Measurements from ENCODE around the genes RASEF, RMI1 and SLC28A3.

DNA sequence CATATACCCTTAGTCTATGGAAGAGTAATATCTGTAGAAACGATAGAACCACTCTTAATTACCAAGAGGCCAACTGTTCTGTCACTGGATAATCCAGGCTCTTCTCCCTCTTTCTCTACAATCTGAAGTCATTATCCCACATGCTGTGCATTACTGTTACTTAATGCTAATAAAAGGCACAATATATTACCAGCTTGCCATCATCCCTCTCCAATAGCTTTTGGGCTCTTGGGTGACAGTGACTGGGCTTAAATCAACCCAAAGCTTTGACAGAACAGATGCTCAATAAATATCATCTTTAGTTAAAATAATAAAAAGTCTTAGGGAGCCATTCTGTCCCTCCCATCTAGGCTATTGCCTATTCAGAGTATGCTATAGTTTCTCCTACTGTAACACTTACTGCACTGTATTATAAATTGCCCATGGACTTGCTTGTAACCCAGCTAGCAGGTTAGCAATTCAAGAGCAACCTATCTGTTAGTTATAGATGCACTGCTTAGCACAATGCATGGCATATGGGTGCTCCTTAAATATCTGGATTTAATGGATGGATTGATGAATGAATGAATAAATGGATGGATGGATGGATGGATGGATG is 133.5 kb downstream of the GNAQ start:
- PRO-cap, 3 experiments = no peak in any of the 3 experiments
- RRBS = no CpG with 5 or more reads among the region's 1 CpG

- PRO-cap, 3 experiments = no peak in any of the 3 experiments
- RRBS = no CpG with 5 or more reads among the region's 2 CpGs
Observed at GRCh38 chr9:78638446-78638826, 341.5 kb downstream of the PSAT1 start.

DNA sequence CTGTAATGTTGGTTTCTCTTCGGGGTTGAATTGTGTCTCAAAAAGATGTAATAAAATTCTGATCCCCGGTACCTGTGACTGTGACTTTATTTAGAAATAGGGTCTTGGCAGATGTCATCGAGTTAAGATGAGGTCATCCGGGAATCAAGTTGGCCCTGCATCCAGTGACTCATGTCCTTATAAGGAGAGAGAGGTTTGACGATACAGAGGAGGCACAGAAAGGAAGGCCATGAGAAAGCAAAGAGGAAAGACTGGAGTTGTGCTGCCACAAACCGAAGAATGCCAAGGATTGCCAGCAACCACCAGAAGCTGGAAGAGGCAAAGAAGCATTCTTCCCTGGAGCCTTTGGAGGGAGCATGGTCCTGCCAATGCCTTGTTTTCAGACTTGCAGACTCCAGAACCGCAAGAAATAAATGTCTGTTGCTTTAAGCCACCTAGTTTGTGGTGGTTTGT is 114.6 kb downstream of the TLE4 start:
- PRO-cap, 3 experiments = peak in 1 of 3 experiments; most common plus-strand start position 215 of the sequence (in 1)
- RRBS = no CpG with 5 or more reads among the region's 7 CpGs

DNA sequence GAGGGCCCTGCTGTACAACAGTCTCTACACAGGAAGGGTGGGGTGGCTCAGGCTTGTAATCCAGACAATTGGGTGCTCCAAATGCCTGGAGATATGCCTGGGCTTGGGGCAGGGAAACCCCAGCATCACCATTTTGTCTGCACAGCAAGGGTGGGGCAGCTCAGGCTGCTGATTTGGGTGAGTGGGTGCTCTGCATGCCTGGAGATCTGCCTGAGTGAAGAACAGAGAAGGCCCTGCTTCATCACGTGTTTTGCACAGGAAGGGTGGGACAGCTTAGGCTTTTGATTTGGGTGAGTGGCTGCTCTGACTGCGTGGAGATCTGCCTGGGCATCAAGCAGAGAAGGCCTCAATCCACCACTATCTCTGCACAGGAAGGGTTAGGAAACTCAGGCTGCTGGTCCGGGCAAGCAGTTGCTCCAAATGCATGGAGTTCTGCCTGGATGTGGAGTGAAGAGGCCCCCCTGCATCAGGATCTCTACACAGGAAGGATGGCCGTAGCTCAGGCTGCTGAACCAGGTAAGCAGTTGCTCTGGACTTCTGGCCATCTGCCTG is 660.1 kb downstream of the TLE4 start:
- PRO-cap, 3 experiments = no peak in any of the 3 experiments
- RRBS = no CpG with 5 or more reads among the region's 4 CpGs

DNA sequence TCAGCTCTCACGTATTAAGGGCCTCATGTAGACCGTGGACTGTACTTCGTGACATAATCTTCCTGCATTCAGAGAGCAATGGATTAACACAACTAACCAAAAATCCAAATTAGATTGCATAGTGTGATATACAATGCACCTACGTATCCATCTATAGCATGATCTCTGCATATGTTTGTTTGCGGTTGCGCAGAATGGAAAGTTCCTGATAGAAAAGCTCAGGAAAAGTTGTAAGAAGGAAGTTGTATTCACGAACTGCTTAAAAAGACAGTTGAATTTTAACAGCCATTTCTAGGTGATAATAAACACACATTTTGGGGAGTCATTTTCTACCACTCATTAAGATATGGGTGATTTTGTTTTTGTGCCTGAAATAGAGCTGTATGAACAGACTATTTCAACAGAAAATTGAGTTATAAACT is 869.0 kb downstream of the TLE4 start:
- PRO-cap, 3 experiments = no peak in any of the 3 experiments
- RRBS = no CpG with 5 or more reads among the region's 7 CpGs

GRCh38 chr9:81306149-81306405 is 383.3 kb downstream of the TLE1 start:
- PRO-cap, 3 experiments = no peak in any of the 3 experiments
- RRBS = no CpG with 5 or more reads among the region's 1 CpG

GRCh38 chr9:81535485-81535887 is 153.9 kb downstream of the TLE1 start:
- PRO-cap, 3 experiments = no peak in any of the 3 experiments
- RRBS = no CpG with 5 or more reads among the region's 5 CpGs

DNA sequence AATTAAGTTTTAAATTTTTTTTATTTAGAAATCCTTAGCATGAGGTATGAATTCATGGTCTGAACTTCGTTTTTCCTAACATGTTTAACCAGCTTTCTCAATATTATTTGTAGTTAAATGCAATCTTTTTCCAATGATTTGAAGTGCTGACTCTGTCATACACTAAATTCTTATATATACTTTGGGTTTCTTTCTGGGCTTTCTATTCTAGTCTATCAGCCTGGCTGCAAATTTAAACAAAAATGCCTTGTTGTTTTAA is 108.1 kb upstream of the TLE1 start:
- PRO-cap, 3 experiments = no peak in any of the 3 experiments
- RRBS = no CpG with 5 or more reads among the region's 1 CpG

- PRO-cap, 3 experiments = no peak in any of the 3 experiments
- RRBS = no CpG with 5 or more reads among the region's 5 CpGs
Observed at GRCh38 chr9:82558769-82559402, 504.1 kb downstream of the RASEF start.

DNA sequence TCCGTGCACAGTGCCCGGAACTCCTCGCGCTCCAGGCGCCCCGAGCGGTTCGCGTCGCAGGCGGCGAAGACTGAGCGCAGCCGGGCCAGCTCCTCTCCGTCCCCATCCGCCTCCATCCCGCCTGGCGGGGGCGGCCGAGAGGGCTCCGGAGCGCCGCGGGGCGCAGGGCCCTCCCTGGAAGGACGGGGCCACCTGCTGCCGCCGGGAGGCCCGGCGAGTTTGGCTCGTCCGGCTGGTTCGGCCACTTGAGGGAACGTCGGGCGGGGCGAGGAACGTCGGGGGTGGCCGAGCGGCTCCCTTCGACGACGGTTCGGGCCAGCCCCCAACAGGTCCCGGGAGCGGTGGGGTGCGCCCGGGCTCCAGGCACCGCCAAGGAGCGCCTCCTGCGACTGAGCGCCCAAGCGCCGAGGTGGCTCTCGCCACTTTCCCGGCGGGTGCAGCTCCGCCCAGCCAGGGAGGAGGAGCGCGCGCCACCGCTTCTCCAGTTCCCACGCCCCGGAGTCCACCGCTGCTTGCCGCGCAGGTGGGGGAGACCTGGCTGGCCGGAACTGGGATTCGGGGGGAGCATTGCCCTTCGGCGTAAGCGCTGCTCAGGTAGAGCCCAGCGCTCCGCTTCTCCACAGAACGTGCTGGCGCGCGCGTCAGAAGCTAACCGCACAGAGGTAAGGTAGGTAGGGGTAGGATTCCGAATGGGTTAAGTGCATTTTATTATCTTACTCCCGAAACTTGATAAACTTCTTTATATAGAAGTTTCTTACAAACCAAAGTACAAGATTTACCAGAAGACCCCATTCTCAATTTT is at the start of gene RASEF:
Gene RASEF, minus strand, starts transcription at position 391 of the 802 bp plus-strand sequence.
- PRO-cap, 3 experiments = peak in 3 of 3 experiments; most common plus-strand start position 244 of the sequence (in 1); most common minus-strand start position 221 of the sequence (in 3)
- RRBS = 2% methylated on average over 58 of the region's 83 CpGs

- PRO-cap, 3 experiments = no peak in any of the 3 experiments
- RRBS = no CpG with 5 or more reads among the region's 8 CpGs
Observed at GRCh38 chr9:83473110-83474044, 64.8 kb downstream of the FRMD3 start.

GRCh38 chr9:83702030-83702390 is 5.7 kb downstream of the UBQLN1 start:
- PRO-cap, 3 experiments = no peak in any of the 3 experiments
- RRBS = no CpG with 5 or more reads among the region's 7 CpGs

GRCh38 chr9:83935101-83935614 is 13.9 kb upstream of the KIF27 start:
- PRO-cap, 3 experiments = no peak in any of the 3 experiments
- RRBS = no CpG with 5 or more reads among the region's 4 CpGs

DNA sequence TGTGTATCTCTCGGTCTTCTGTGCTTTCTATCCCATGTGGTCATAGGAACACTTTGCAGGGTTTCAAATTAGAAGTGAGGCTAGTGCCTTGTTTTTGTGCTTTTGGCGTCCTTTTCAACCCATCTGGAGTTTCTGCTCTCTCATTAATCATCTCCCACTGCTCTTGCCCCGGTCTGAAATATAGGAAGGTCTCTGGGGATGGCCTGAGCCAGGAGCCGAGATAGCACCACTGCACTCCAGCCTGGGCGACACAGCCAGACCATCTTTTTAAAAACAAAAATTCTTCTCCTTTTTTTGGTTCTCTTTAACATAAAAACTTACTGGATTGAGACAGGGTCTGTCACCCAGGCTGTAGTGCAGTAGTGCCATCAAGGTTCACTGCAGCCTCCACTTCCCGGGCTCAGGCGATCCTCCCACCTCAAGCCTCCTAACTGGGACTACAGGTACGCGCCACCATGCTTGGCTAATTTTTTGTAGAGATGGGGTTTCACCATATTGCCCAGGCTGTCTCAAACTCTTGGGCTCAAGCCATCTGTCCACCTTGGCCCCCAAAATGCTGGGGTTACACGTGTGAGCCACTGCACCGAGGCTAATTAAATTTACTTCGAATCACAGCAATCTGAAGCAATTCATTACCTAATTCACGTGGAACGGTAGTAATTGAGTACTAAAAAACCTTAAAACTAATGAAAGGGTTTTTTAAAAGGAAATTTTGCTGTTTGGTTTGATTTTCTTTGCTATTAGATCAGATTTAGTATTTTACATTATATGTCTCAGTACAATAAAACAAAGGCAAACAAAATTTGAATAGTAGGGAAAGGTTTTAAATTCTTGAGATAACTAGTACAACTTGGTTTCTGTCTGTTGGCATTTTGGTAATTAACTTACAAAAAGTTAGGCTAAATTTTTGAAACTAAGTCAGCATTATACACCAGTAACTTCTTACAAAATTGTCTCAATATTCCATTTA is 9.7 kb upstream of the C9orf64 start:
- PRO-cap, 3 experiments = no peak in any of the 3 experiments
- RRBS = no CpG with 5 or more reads among the region's 14 CpGs

DNA sequence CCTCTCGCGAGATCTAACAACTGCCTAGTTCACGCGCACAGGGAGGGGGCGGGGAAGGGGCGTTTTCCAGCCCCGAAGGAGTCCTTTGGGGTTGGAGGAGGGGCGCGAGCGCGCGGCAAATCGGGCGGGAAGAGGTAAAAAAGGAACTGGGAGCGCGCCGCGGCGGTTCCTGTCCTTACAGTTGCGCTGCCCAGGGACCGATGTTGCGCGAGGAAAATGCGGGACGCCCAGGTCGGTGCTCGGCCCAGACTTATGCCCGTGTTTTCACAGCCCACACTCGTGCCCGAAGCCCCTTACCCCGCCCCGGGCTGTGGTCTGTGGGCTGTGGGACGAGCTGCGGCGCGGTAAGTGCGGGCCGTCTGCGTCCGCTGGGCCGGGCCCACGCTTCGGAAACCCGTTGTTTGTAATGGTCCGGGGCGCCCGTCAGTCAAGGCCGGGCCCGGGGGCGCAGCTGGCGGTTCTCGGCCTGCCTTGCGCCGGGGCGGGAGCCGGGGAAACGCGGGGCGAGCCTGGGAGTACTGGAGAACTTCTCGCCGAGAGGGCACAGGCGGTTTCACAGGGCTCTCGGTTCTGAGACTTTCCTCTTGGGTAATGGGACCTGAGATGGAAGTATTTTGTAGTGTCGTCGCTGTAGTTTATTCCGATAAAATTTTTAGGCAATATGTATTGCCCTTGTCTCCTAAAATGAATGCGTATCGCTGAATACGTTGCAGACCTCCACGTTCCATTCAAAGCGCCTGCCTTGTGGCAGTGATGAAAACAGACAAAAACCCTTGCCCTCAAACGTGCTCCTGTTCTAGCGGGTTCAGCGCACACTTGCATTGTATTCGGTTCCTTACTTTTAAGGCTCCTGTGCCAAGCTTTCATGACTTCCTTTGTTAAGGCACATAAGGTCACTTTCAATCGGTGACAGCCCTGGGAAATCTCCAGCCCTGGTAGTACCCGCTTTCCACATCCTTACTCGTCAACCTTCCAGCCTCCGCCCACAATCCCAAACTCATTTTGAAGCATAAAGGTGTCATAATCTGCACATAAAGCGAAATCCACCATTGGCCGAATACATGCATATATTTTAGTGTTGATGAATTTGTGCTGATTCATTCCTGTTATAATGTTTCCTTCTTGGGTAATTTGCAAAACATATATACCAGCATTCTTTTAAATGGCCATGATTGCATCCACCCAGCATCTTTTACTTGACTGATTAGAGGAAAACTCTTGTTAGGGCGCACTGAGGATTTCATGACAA is at the start of gene RMI1:
Gene RMI1, plus strand, starts transcription at position 145 of the 1,249 bp plus-strand sequence.
- PRO-cap, 3 experiments = peak in 3 of 3 experiments; most common plus-strand start position 69 of the sequence (in 2)
- RRBS = 2% methylated on average over 20 of the region's 82 CpGs

- PRO-cap, 3 experiments = peak in 1 of 3 experiments; most common minus-strand start chr9:84340658 (in 1)
- RRBS = no CpG with 5 or more reads among the region's 7 CpGs
Observed at GRCh38 chr9:84340505-84341082, at the start of gene SLC28A3. SLC28A3 (minus strand) TSS chr9:84340758.

DNA sequence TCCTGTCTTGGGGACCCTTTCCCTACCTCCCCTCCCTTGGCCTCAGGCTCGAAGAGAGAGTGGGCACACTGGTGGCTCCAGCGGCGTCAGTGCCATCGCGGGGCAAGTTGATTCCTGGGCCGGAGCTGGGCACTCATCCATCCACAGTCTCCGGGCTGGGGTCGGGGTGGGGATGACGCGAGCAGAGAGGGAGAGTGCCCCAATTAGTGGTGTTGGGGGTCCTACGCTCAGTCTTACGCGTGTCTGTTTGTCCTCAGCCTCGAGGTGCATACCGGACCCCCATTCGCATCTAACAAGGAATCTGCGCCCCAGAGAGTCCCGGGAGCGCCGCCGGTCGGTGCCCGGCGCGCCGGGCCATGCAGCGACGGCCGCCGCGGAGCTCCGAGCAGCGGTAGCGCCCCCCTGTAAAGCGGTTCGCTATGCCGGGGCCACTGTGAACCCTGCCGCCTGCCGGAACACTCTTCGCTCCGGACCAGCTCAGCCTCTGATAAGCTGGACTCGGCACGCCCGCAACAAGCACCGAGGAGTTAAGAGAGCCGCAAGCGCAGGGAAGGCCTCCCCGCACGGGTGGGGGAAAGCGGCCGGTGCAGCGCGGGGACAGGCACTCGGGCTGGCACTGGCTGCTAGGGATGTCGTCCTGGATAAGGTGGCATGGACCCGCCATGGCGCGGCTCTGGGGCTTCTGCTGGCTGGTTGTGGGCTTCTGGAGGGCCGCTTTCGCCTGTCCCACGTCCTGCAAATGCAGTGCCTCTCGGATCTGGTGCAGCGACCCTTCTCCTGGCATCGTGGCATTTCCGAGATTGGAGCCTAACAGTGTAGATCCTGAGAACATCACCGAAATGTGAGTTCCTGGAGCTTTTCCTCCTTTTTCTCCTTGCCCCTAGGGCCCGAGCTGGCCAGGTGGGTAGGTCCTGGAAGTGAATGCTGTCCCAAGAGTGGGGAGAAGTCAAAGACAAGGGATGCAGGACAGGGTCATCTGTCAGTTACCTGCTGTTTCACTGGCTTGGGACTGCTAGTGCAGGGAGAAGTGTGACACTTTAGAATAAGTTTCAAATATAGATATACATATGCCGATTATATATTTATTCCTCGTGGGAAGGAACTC is 943 bp downstream of the NTRK2 start:
- PRO-cap, 3 experiments = no peak in any of the 3 experiments
- RRBS = 5% methylated on average over 27 of the region's 69 CpGs

DNA sequence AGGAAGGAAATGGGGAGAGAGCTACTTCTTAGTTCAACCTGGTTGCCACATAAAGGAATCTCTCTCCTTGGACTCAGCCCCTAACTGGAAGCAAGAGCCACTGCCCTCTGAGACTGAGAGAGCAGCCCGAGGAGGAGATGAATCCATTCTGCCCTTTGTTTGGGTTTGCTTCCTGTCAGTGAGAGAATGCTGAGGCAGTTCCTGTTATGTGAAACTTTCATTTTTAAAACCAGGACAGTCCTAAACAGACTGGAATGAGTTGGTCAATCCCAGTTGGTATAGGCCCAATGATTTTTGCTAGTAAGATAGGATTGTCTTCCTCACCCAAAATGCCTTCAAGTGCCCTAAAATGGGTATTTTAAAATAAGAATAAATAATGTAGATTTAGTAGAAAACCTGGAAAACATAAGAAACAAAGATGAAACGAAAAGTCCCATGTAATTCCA is 205.1 kb downstream of the NTRK2 start:
- PRO-cap, 3 experiments = no peak in any of the 3 experiments
- RRBS = no CpG with 5 or more reads among the region's 2 CpGs

- PRO-cap, 3 experiments = no peak in any of the 3 experiments
- RRBS = no CpG with 5 or more reads among the region's 8 CpGs
Observed at GRCh38 chr9:86036131-86036551, 63.2 kb downstream of the GOLM1 start.

GRCh38 chr9:86046281-86047169 is 52.8 kb downstream of the GOLM1 start:
- PRO-cap, 3 experiments = no peak in any of the 3 experiments
- RRBS = no CpG with 5 or more reads among the region's 19 CpGs

All from breast (tissue), 4 donors.